ENCODE measurements around the gene FOCAD.

GRCh38 chr9:14317832-14318462 lies 4.0 kb upstream of the NFIB start:
- RRBS = no CpG with 5 or more reads among the region's 5 CpGs

DNA sequence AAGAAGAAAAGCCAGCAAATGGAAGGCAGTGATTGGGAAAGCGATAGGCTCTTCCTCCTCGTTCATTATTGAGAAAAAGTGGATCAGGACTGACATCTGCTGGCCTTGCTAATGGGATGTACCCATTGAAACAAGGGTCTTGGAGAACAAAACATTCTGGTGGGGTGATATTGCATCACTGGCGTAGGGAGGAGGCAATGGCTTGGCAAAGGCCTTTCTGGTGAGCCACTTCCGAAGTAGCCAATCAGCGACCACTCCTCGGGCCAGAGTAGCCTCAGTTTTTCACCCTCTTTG lies 86.7 kb upstream of the NFIB start:
- RRBS = no CpG with 5 or more reads among the region's 6 CpGs

DNA sequence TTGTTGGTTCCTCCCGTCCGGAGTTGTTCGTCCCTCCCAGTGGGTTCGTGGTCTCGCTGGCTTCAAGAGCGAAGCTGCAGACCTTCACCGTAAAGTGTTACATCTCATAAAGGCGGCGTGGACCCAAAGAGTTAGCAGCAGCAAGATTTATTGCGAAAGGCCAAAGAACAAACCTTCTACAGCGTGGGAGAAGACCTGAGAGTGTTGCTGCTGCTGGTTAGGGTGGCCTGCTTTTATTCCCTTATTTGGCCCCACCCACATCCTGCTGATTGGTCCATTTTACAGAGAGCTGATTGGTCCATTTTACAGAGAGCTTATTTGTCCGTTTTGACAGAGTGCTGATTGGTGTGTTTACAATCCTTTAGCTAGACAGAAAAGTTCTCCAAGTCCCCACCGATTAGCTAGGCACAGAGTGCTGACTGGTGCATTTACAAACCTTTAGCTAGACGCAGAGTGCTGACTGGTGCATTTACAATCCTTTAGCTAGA lies 57.7 kb upstream of the SNAPC3 start:
- RRBS = no CpG with 5 or more reads among the region's 14 CpGs

DNA sequence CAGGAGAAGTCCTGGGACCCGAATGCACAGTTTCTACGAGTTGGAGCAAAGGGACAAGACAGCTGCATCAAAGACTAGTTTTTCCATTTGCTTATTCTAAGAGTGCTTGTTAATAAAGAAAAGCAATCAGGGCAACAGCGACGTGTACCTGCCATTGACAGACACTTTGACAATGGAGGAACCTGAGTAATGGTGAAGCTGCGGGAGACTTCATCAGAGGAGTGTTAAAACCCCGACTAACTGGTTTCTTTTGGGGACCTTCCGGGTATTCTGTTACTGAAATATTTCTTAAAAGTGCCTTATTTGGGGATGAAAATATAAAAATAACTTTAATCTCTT lies 651 bp downstream of the SNAPC3 start:
- RRBS = no CpG with 5 or more reads among the region's 7 CpGs

DNA sequence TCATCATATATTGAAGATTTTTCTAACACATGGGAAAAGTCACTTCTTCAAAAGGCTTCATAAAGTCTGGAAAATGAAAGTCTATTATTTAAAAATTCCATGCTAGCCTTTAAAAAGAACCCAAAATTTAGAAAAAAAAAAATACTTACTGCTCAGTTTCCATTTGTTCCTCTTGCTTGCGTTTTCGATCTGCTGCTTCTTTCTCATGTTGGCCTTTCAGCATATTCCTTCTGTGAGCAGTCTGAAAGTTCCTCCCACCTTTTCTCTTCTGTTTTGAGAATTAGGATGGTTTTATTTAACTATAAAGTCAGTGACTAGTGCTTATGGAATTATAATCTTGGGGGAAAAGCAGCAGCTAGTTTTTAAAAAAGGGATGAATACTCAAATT lies 38.3 kb downstream of the PSIP1 start:
- RRBS = no CpG with 5 or more reads among the region's 2 CpGs

DNA sequence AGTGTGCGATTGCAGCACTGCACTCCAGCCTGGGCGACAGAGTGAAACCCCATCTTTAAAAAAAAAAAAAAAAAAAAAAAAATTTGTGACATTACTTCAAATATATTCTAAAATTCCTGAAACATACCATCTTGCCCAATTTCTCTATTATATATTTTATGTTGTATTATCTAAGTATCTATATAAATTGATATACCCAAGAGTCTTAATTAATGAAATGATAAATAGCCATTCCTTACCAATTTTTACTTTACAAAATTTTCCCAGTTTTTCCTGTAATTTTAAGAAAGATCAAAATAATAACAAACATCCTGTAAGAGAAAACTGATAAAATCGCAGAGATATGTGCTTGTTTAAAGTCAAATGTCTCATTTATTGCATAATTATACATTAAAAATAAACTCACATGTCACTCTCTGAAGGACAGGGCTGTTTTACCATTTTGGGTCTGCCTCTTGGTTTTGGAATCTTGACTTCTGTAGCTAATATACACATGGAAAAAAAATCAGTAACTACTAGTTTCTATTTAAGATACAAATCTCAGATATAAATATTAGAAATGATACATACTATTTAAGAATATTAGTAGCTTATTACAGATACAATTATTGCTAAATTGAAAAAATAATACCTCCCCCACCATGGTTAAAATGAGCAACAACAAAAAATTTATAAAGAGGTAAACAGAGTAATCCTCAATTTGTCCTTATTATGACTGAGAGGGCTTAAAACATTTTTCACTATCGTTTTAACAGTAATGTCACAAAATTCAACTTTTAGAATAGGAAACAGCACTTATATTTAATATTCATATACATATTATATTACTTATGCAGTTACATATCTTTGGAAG lies 32.5 kb downstream of the PSIP1 start:
- RRBS = no CpG with 5 or more reads among the region's 4 CpGs

DNA sequence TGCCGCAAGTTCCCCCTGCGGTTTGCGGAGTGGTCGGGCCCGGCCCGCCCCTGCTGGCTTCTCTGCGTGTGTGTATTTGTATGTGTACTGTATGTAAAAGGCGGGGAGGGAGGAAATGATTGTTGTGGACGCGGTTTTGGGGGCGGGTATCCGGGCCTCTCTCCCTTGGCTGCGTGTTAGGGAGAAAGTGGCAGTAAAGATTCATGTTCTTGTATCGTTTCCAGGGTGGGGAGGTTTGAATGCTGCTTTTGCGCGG lies 346 bp upstream of the PSIP1 start:
- RRBS = no CpG with 5 or more reads among the region's 16 CpGs

DNA sequence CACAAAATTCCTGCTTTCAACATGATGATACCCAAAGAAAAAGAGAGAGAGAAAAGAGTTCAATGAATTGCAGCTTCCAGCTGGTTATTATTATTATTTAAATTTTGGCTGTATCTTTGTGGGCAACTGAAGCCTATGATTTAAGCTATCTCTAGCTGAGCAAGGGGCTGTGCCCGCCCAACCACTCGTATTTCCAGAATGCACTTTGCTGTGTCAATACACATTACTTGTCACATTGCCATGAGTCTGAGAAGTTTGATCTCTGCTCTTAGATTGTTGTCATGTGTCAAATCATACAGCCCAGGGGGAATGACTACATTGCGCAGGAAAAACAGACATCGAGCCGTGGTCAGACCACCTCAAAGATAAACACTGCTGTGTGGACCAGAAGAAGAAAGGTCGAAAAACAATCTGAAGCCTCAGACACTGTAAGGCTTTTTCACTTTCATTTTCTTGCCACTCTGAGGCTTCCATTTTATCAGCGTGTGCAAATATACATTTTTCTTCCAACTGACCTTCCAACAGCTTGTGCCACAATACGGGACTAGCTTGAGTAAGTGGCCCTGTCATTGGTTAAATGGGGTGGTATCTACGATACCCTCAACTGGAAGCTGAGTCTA lies 603.2 kb downstream of the BNC2 start:
- RRBS = no CpG with 5 or more reads among the region's 9 CpGs

DNA sequence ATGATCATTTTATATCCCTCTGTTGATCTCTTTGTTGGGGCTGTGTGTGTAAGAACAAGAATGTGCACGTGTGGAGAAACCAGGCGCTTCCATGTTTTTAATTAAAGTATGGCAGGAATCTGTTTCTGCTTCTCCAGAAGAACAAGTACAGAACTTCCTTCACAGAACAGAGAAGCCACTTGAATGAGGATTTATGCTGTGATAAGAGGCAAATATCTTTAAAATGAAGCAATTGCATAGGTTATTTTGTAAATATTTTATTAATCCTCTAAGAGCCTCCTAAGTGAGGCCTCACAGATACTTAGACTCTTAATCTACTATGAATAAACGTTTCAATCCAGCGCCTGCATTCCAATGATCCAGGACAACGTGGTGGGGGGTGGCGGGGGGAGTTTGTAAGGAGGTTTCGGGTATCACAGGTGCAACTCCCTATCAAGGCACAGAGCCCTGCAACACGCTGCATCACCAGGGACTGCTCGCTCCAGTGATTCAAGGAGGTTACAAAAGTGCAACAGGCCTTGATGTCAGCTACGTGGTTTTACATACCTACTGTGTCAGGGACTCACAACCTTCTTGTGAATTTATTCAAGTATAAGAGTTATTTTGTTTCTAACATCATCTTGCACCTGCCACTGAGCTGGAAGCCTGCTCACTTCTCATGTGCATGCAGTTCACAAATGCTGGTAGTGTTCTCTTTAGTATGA lies 409.1 kb downstream of the BNC2 start:
- RRBS = no CpG with 5 or more reads among the region's 10 CpGs

DNA sequence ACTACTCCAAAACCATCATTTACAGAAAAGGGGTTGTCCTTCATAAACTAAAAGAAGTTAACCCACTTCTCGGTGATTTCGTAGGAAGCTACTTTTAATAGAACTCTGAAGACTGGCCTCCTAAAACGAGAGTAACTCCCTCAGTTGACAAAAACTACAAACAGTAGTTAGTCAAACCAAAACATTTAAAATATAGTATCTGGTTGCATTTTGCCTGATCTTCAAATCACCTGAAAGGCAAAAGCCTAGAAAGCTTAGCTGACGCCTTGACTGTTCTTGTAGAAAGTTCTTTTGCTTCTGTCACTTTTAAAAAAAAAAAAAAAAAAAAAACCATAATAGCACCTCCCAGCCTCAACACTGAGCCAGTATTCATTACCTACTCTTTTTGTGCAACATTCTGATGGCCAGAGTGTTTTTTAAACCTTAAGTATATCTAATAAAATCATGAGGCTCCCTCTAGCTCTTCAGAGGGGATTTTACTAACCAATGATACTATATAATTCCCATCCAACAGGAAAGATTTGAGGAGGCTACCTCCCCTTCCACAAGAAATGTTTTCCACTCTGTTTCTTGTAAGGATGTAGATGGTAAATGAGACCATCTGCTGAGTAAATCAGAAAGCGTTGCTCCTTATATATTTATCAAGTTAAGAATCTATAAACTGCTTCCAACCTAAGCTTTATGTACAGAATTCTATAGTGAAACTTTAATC lies 4.0 kb downstream of the BNC2 start:
- RRBS = no CpG with 5 or more reads among the region's 5 CpGs

- RRBS = no CpG with 5 or more reads among the region's 9 CpGs
These were observed 61.2 kb upstream of the CNTLN start for GRCh38 chr9:17073647-17074047.

DNA sequence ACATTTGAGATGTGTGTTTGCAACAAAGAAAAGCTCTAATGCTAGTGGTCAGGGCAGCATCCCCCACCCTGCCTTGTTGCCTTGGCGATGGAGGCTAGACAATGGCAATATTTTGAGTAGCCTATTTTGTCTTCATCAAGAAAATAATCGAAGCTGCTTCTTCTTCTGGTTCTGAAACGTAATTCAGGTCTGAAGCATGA lies 58.2 kb upstream of the SH3GL2 start:
- RRBS = no CpG with 5 or more reads among the region's 3 CpGs

DNA sequence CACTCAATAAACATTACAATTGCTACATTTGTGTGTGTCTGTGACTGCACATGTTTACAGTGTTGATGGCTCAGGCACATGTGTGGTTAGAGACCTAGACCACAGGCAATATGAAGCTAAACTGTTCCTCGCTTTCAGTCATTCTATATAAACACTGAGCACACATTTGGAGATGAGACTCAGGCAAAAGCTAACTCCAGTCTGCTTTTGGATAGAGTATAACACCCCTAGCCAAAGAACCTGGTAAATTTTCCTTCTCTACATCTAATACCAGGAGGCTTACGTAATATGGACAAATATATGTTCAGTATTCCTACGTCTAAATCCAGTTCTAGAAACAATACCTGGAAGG lies 247.6 kb downstream of the SAXO1 start:
- RRBS = no CpG with 5 or more reads among the region's 3 CpGs

- RRBS = no CpG with 5 or more reads among the region's 41 CpGs
These were observed 794 bp upstream of the PLIN2 start for GRCh38 chr9:19127897-19128675.

- RRBS = no CpG with 5 or more reads among the region's 7 CpGs
These were observed 1.6 kb downstream of the DENND4C start for GRCh38 chr9:19232091-19232573.

GRCh38 chr9:20028603-20029206 lies 239.9 kb upstream of the SLC24A2 start:
- RRBS = no CpG with 5 or more reads among the region's 9 CpGs

DNA sequence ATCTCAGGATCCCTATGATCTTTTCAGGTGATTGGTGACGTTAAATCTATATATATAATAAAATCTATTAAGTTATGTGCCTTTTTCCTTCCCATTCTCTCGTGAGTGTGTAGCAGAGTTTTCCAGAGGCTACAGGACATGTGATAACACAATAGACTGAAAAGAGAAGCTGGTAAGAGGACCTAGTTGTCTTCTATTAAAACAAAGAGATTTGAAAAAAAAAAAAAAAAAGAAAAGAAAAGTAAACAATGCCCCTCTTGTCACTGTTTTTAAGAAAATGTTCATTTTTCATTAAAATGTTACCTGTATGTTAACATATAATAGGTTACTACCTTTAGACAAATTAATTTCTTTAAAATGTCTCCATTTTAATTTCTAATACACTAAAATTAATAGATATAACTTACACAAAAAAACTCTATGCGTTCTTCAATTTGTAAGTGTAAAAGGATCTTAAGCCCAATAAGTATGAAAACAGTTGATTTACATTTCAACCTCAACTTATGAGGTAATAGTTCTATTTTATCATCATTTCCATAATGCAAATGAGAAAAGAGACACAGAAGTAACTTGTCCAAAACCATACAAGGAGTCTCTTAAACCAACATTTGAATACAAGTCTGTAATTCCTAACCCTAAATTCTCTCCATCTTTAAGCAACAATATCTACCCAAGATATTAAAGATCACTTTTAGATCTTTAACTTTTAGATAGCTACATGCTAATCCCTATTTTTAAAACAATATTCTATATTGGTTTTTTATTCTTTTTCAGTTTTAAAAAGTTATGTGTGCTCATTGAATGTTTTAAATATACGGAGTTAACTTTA lies 6.4 kb downstream of the MLLT3 start:
- RRBS = no CpG with 5 or more reads among the region's 4 CpGs

DNA sequence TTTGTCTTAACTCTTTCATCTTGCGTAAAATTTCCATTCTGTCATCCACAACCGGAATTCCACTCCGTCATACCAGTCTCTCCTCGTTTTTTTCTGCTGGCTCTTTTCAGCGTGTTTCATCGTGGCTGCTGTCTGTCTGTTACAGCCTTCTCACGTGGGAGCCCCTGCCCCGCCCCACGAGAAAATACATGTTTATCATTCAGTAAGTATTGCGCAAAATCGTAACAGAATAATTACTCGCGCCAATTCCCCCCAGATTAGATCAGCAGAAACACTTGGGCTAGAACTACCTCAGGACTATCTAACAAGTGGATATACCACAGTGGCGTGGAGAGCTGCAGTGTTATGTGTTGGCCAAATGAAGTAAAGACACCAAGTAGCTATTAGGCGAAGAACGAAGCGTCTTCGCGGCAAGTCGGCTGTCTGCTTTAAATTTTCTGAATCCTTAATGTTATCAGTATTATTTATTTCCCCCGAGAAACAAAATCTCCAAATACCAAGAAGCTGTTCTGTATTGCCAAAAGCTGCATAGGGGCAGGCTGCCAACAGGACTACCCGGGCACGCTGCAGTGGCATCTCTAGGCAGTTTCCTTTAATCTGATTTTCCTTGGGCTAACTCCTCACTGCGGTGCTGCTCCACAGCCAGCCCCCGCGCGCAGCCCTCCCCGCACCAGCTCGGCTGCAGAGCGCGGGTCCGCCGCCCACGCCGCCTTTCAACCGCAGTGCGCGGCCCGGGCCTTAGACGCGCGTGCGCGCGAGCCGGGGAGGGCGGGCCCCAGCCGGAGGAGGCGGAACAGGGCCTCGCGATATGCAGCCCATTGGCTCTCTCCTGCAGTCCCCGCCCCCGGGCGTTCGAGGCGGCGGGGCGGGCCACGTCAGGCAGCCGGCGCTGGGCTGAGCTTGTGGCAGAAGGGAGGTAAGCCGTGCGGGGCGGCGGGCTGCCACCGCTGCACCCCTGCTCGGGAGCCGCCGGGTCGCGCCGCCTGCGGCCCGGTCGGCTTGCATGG lies at the start of gene FOCAD:
Gene FOCAD (plus strand): TSS at position 882 of the 1,007 bp plus-strand sequence.
- RRBS = 1% methylated on average over 13 of the region's 75 CpGs

DNA sequence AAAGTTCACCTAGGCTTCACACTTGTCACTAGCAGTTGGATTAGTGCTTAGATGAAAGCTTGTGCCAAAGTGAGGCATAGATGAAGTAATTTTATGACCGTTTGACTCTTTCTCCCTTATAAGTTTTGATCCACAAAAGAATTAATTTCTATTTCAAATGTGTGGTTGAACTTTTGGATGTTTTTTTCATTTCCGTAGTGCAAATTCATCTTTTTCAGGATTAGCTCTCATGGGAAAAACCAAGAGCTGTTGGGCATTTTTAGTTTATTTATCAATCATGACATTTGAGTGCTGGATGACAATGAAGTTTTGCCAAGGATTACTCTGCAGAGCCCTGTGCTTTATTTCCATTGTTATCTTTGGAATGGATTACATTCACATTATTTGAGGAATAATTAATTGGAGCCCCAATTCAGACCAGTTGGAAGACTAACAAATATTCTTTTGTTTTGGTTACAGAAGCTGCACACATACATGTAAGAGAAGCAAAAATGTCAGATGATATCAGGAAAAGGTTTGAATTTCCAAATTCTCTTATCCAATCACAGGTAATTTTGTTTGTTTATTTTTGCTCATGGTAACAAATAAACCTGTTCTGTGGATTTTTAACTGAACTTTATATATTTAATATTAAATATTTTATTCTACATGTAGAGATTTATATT lies 30.9 kb downstream of the FOCAD start:
- RRBS = no CpG with 5 or more reads among the region's 2 CpGs